Liver (tissue), 9 donors: Measurements from ENCODE around the genes TARS1, DNAJC21 and UGT3A1.

- PRO-cap, 5 experiments = no peak in any of the 5 experiments
- RAMPAGE, long total RNA, 2 experiments = no peak in any of the 2 experiments
- RRBS = no CpG with 5 or more reads among the region's 12 CpGs
Measured at GRCh38 chr5:32157103-32157998, 16.8 kb downstream of the GOLPH3 start.

DNA sequence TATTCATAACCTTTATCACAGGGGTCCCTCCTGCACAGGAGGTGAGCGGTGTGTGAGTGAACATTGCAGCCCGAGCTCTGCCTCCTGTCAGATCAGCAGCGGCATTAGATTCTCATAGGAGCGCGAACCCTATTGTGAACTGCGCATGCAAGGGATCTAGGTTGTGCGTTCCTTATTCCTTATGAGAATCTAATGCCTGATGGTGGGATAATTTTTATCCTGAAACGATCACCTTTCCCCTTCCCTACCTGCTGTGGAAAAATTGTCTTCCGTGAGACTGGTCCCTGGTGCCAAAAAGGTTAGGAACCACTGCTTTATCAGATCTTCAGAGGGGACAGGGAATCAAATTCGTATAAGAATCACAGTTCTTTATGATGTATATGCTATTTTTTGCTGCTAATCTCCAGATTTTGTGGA, 9.2 kb downstream of the SUB1 start:
- PRO-cap, 5 experiments = no peak in any of the 5 experiments
- RAMPAGE, long total RNA, 2 experiments = no peak in any of the 2 experiments
- RRBS = no CpG with 5 or more reads among the region's 10 CpGs

GRCh38 chr5:32711634-32712726, 859 bp downstream of the NPR3 start:
- PRO-cap, 5 experiments = no peak in any of the 5 experiments
- RAMPAGE, long total RNA, 2 experiments = no peak in any of the 2 experiments
- RRBS = 2% methylated on average over 8 of the region's 104 CpGs

DNA sequence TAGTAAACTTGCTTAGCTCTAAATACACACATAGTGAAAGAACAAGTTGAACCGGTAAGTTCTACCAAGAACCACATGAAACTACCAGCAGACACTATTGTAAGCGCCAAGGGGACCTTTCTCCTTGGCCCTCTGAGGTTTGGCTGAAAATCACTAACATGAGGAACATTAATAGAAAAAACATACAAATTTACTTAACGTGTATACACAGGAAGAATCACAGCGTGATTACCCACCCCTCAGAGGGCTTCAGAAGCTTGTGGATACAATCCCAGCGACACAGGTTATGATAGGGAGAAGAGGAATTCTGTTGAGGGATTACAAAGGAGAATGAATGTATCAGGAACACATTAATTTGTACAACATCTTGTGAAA, 1.6 kb upstream of the TARS1 start:
- PRO-cap, 5 experiments = no peak in any of the 5 experiments
- RAMPAGE, long total RNA, 2 experiments = no peak in any of the 2 experiments
- RRBS = no CpG with 5 or more reads among the region's 5 CpGs

GRCh38 chr5:33440903-33441504, at the start of gene TARS1:
Gene TARS1 (plus strand): TSS chr5:33440965.
- PRO-cap, 5 experiments = peak in 5 of 5 experiments; most common plus-strand start chr5:33440993 (in 5); most common minus-strand start chr5:33441201 (in 1)
- RAMPAGE, long total RNA, 2 experiments = start-site peak on the plus strand in 2 of 2 experiments, at chr5:33440953-33441096 at its widest, 1,413 to 1,692 reads per replicate
- RRBS = 2% methylated on average over 6 of the region's 37 CpGs

DNA sequence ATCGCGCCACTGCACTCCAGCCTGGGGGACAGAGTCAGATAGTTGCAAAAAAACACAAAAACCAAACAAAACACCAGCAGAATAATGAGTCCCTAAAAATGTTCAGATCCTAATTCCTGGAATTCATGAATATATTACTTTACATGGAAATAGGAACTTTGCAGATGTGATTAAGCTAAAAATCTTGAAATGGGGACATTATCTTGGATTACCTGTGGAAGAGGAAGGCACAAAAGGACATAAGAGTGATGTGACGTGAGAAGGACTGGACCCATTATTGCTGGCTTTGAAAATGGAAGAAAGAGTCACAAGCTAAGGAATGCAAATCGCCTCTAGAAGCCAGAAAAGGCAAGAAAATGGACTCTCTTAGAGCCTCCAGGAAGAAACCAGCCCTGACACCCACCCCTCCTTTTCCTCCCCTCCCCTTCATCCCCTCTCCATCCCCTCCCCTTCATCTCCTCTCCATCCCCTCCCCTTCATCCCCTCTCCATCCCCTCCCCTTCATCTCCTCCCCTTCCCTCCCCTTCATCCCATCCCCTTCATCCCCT, 39.7 kb downstream of the TARS1 start:
- PRO-cap, 5 experiments = peak in 2 of 5 experiments; most common plus-strand start position 246 of the sequence (in 2)
- RAMPAGE, long total RNA, 2 experiments = no peak in any of the 2 experiments
- RRBS = no CpG with 5 or more reads among the region's 4 CpGs

DNA sequence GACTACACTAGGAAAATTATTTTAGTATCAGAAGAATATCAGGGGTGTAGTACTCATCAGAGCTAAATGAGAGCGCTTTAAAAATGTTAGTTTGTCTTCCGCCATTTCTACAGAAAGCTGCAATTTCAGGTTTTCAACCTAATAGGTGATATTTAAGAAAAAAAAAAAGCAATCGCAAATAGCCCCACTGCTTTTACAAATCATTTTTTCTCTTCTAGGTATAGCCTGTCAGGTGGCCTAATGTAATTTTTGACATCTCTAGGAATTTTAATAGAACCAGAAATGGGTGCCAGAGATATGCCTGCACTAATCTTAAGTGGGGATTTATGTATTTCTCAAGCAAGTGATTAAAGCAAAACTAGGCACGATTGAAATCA, 746 bp upstream of the AMACR start:
- PRO-cap, 5 experiments = no peak in any of the 5 experiments
- RAMPAGE, long total RNA, 2 experiments = no peak in any of the 2 experiments
- RRBS = no CpG with 5 or more reads among the region's 4 CpGs

- PRO-cap, 5 experiments = peak in 3 of 5 experiments; most common plus-strand start chr5:34486455 (in 3); most common minus-strand start chr5:34486292 (in 2)
- RAMPAGE, long total RNA, 2 experiments = no peak in any of the 2 experiments
- RRBS = no CpG with 5 or more reads among the region's 10 CpGs
Measured at GRCh38 chr5:34485934-34486528, 170.1 kb upstream of the RAI14 start.

DNA sequence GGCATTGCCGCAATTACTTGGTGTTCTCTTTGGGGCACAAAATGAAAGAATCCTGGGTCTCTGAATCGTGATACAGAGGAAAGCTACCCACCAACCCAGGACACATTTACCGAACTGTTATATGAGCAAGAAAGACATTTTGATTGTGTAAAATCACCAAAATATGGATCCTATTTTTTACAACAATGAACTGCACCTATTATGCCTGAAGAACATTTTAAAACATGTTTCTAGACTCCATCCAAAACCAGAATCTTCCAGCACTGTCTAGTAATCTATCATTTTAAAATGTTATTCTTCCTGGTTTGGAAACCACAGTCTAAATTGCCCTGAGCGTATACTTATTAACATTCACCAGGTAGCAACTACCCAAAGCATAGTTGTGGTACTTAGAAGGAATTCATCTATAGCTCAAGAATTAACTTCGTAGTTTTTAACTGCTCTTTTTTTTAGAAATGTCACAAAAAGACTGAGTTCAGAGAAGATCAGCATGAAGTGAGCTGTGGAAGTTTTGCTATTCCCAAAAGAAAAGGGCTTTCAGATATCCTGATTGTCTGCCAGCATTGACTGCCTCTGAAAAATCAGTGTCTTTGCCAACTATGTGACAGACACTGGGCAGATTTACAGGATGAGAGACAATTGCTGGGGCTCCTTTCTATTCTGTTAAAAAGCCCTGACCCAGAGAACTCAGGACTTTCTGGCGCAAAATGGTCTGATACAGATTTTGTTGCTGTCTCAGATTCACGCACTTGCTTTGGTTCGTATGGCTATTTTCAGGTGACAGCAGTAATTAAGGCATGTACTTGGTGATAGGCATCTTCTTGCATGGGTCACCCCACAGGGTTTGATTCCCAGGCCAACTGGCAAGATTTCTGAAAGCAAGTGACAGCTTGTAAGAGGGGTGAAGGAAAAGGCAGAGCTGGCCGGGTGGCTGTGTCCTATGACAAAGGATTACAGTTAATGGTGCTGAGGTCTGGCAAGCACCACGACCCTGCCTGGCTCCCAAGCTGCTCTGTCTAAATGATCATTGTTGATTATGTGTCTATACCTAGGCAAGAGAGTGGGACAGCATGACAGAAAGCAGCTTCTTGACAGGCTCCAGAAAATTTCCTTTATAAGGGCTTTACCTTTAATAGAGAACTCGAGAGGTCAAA, 152.5 kb upstream of the RAI14 start:
- PRO-cap, 5 experiments = no peak in any of the 5 experiments
- RAMPAGE, long total RNA, 2 experiments = no peak in any of the 2 experiments
- RRBS = no CpG with 5 or more reads among the region's 11 CpGs

DNA sequence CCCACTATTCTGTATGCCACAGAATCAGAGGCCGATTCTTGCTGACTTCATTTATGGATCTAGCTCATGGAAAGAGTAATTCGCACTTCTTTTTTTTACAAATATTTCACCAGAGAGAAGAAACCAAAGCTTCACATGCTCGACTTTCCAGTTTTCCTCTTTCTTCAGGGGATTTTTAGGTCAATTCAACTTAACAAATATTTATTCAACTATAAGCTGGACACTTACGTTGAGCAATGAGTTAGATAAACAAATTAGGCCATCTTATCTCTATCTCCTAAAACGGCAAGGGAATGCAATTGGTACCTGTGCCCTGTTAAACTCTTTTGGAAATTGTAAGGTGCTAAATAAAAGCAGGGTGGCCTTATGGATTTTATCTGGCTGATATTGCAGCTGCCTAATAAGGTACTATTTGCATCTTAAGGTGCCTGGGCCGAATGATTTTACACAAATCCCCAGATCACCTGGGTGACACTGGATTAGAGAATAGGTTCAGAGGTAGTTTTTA, 145.0 kb upstream of the RAI14 start:
- PRO-cap, 5 experiments = peak in 1 of 5 experiments; most common plus-strand start position 280 of the sequence (in 1); most common minus-strand start position 158 of the sequence (in 1)
- RAMPAGE, long total RNA, 2 experiments = no peak in any of the 2 experiments
- RRBS = no CpG with 5 or more reads among the region's 6 CpGs

- PRO-cap, 5 experiments = no peak in any of the 5 experiments
- RAMPAGE, long total RNA, 2 experiments = no peak in any of the 2 experiments
- RRBS = no CpG with 5 or more reads among the region's 6 CpGs
Measured at GRCh38 chr5:34529992-34530281, 126.2 kb upstream of the RAI14 start.

DNA sequence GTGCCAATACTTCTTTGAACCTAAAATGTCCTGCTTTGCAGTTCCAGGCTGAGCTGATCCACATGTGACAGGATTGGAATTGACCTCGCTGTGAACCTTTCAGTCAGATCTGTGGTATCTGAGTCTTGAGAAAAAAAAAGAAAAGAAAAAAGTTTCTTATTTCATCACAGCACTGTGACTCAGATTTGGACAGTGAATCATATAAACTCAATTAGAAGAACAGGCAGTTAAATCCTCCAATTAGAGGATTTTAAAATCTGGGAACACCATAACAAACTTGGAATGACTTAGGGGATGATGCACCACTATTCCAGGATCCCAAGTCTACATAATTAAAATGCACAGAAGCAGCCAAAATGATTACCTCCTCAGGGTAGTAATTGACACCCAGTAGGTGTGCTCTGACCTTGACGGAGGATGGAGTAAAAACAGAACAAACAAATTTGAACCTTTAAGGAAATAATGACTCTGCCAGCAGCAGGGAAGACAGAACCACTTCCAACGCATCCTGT, 57.9 kb upstream of the RAI14 start:
- PRO-cap, 5 experiments = no peak in any of the 5 experiments
- RAMPAGE, long total RNA, 2 experiments = no peak in any of the 2 experiments
- RRBS = no CpG with 5 or more reads among the region's 3 CpGs

- PRO-cap, 5 experiments = no peak in any of the 5 experiments
- RAMPAGE, long total RNA, 2 experiments = no peak in any of the 2 experiments
- RRBS = no CpG with 5 or more reads among the region's 7 CpGs
Measured at GRCh38 chr5:34620274-34620756, 35.8 kb upstream of the RAI14 start.

DNA sequence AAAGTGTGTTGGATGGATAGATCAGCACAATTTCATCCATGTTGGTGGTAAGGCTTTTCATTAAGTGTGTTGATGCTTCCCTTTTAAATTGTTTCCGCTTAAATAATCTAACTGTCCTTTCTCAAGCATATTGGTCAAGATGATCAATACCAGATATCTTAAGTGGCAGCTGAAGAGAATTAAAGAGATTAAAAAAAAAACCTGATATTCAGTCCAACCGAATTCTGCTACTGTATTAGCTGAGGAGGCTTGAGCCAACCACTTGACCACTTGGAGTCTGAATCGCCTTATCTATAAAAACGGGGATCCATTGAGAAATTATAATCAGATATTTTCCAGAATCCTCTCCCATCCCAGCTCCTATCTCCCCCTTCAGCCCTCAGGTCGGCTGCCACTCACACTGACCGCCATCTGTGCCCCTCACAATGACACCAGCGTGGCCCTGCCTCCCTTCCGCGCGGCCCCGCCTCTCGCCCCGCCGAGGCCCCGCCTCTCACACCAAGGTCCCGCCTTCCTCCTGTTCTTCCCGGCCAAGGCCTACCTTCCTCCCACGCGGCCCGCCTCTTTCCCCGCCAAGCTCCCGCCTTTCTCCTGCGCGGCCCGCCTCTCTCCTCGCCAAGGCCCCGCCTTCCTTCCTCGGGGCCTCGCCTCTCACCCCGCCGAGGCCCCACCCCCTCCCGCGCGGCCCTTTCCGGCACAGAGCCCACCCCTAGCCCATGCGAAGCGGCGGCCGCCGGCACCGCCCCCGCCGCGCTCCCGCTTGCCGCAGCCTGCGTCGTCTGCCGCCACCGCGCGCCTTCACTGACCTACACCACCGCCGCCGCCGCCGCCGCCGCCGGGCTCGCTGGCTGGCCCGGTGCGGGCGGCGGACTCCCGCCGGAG, at the start of gene DNAJC21:
TSS of gene DNAJC21 (plus strand) at position 717 of the 882 bp plus-strand sequence.
- PRO-cap, 5 experiments = peak in 5 of 5 experiments; most common plus-strand start position 717 of the sequence (in 4); most common minus-strand start position 402 of the sequence (in 2)
- RAMPAGE, long total RNA, 2 experiments = no peak in any of the 2 experiments
- RRBS = 2% methylated on average over 7 of the region's 67 CpGs

DNA sequence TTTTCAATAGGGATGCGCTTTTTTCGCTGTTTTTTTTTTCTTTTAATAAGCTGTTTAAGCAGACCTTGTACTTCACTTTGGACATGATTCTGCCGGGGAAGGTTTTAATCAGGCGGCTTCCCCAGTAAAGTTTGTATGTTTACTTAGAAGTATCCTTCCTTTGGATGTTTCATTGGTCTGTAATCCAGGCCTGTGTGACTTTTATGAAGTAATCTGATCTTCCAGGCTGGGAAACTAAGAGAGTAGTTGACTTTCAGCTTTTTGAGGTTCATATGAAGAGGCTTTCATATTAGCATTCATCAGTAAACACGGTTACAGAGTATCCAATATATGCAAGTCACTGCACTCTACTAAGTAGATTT, 1.0 kb downstream of the DNAJC21 start:
- PRO-cap, 5 experiments = no peak in any of the 5 experiments
- RAMPAGE, long total RNA, 2 experiments = no peak in any of the 2 experiments
- RRBS = no CpG with 5 or more reads among the region's 5 CpGs

- PRO-cap, 5 experiments = peak in 1 of 5 experiments; most common minus-strand start chr5:35135513 (in 1)
- RAMPAGE, long total RNA, 2 experiments = start-site peak on the minus strand in 1 of 2 experiments, at chr5:35135376-35135395 at its widest, 65 reads per replicate
- RRBS = no CpG with 5 or more reads among the region's 9 CpGs
Measured at GRCh38 chr5:35135273-35135704, 87.5 kb upstream of the AGXT2 start.

GRCh38 chr5:35228208-35228904, 1.9 kb downstream of the PRLR start:
- PRO-cap, 5 experiments = no peak in any of the 5 experiments
- RAMPAGE, long total RNA, 2 experiments = no peak in any of the 2 experiments
- RRBS = no CpG with 5 or more reads among the region's 3 CpGs

DNA sequence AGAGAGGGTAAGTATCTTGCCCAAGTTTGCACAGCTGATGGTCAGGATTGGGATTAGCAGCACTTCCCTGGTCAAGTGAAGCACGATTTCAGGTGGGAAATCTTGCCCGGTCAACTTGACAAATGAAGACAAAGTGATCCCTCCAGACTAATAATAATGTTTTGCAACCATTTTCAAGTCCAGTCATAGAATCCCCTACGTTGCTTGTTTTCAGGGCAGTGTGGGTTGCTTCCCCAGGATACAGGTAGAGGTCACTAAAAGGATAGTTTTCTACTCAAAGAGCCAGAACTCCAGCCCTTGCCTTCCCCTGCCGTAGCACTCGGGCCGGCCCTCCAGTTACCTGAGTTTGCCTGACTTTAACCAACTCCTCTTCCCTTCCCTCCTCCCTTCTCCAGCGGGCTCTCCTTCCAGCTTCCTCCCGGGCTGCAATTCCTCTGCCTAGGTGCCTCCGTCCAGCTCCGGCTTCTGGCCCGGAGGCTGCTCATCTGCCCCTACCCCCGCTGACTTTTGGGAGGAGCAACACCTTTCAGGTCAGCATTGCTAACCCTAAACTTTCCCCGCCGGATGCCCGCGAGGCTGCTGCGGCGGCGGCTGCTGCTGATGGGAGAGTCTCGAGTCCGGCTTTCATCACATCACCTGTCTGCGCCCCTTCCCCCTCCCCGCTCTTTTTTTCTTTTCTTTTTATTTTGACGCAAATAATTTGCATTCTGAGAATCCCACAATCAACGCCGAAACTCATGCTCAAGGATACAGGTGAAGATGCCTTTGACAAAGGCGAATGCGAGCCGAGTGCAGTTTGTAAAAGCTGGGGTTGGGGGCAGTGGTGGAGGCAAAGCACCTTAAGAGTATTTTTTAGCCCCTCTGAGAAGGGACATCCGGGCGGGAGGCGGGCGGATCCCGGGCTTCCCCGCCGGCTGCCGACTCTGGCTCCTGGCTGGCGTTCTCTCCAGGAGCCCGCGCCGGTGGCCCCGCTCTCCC, 810 bp downstream of the PRLR start:
- PRO-cap, 5 experiments = peak in 1 of 5 experiments; most common plus-strand start position 285 of the sequence (in 1)
- RAMPAGE, long total RNA, 2 experiments = no peak in any of the 2 experiments
- RRBS = 4% methylated on average over 23 of the region's 42 CpGs

- PRO-cap, 5 experiments = no peak in any of the 5 experiments
- RAMPAGE, long total RNA, 2 experiments = no peak in any of the 2 experiments
- RRBS = no CpG with 5 or more reads among the region's 5 CpGs
Measured at GRCh38 chr5:35761503-35761974, 95.2 kb upstream of the IL7R start.

- PRO-cap, 5 experiments = peak in 5 of 5 experiments; most common plus-strand start chr5:35991558 (in 3); most common minus-strand start chr5:35991390 (in 5)
- RAMPAGE, long total RNA, 2 experiments = no peak in any of the 2 experiments
- RRBS = no CpG with 5 or more reads among the region's 26 CpGs
Measured at GRCh38 chr5:35990959-35991860, at the start of gene UGT3A1. Gene UGT3A1 (minus strand): TSS chr5:35991390.